ENCODE measurements around a stretch of chr5.

GRCh38 chr5:149432587-149433394 lies 53.7 kb upstream of the IL17B start:
- RRBS = no CpG with 5 or more reads among the region's 6 CpGs

DNA sequence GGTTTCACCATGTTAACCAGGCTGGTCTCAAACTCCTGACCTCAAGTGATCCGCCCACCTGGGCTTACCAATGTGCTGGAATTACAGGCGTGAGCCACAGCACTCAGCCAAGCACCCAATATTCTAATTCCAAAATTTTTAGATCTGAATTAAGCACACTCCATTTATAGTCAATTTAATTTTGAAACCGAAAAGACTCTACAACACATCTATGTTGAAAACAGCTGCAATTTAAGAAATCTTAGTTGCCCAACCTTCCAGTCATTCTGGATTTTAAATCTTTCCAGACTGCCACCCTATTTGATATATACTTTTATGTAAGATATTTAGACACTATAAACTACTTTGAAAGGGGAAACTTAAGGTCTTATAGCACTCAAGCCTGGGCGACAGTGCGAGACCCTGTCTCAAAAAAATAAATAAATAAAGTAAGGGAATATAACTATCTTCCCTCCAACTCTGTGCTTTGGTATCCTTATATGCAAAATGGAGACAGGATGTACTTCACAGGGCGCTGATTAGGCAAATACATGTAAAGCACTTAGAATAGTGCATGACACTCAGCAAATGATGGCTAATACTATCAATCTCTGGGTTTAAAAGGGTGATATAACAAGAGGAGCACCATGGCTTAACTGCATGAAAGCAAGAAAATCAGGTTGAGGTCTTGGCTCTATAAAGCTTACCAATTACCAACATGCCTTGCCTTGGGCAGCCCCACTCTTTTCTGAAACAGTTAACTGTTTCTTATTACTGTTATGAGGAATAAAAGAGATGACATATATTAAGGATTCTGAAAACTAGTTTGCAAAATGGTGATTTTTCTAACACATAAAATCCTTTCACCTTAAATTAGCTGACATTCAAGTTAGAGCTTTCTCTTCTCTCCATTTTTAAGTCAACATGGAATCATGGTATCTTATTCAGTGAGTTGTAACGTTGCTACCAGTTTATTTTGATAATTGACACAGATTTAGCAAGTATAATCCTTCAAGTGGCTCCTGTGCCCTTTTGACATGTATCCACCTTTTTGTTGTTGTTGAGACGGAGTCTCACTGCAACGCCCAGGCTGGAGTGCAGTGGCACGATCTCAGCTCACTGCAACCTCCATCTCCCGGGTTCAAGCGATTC lies 58.8 kb downstream of the CSNK1A1 start:
- RRBS = no CpG with 5 or more reads among the region's 12 CpGs

- RRBS = no CpG with 5 or more reads among the region's 4 CpGs
These were observed 13.9 kb downstream of the CSNK1A1 start for GRCh38 chr5:149537291-149537811.

- RRBS = no CpG with 5 or more reads among the region's 6 CpGs
These were observed 42.6 kb downstream of the ARHGEF37 start for GRCh38 chr5:149623817-149624319.

GRCh38 chr5:149628625-149629541 lies 47.6 kb downstream of the ARHGEF37 start:
- RRBS = 61% methylated on average over 6 of the region's 10 CpGs

- RRBS = no CpG with 5 or more reads among the region's 15 CpGs
These were observed 51.3 kb downstream of the ARHGEF37 start for GRCh38 chr5:149632243-149633443.

GRCh38 chr5:149733001-149733769 lies 3.1 kb downstream of the PPARGC1B start:
- RRBS = no CpG with 5 or more reads among the region's 4 CpGs

DNA sequence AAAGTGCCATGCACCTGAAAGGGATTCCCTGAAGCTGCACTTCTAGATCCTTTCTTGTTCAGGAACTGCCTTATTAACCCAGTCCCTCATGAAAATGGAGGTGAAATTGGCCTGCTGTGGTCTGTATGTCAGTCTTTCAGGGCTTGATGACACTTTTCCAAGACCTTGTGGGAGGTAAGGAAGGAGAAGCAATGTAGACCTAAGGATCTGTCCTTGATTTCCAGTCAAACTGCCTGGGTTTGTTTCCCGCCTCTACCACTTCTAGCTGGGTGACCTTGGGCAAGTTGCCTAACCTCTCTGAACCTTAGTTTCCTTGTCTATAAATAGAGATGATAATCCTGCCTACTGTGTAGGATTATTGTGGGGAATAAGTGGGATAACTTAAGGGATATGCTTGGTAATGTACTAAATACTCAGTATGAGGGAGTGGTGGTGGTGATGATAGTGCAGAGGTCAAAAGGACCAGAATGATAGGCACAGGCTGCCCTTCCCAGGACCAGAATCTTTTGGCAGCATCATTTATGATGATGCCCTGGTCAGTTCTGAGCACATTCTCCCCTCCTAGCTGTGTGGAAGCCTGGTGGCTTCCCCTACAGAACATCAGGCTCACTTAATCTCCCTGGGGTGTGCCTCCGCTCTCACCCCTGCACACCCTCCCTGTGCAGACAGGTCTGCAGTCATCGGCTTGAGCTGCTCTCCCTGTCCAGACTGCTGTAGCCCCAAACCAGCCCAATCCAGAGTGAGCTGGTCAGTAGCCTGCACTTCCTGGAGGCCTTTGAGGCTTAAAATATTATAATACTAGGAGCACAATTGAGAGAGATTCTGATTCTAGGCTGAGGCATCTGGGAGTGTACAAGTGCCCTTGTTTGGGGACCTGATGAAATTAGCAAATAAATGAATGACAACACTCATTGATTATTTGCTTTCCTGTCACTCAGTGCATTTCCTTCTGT lies 59.9 kb downstream of the PPARGC1B start:
- RRBS = no CpG with 5 or more reads among the region's 3 CpGs

GRCh38 chr5:149795835-149796607 lies 65.9 kb downstream of the PPARGC1B start:
- RRBS = no CpG with 5 or more reads among the region's 7 CpGs

- RRBS = no CpG with 5 or more reads among the region's 3 CpGs
These were observed 105.4 kb downstream of the PDE6A start for GRCh38 chr5:149839287-149839527.

DNA sequence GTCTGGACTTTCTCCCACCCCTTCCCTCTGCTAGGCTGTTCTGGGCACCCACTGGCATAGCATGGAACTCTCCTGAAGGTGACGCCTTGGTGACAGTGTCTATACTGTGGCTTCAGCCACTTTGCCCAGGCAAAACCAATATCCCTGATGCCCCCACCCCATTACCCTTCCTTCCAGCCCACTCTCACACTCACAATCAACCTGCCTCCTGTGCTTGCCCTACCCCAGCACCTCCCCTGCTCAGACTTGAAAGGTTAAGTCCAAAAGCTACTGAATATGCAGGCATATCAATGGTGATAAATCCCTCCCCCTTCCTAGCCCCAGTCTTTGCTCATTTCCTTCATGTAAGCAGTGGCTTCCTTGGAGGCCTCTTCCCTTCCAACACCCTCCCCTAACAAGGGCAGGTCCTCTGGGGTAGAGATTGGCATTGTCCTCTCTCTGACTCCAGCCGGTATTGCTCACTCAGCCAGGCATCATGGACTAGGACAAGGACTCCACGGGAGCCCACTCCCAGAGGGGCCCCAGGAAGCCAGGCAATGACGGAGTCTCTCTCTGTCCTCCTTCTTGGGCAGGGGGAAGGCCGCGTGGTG lies 102.8 kb downstream of the PDE6A start:
- RRBS = no CpG with 5 or more reads among the region's 6 CpGs

- RRBS = no CpG with 5 or more reads among the region's 6 CpGs
These were observed 2.6 kb upstream of the SLC26A2 start for GRCh38 chr5:149957958-149958348.

- RRBS = no CpG with 5 or more reads among the region's 9 CpGs
These were observed 33.1 kb downstream of the CSF1R start for GRCh38 chr5:150053039-150053772.

- RRBS = no CpG with 5 or more reads among the region's 15 CpGs
These were observed 31.0 kb downstream of the CSF1R start for GRCh38 chr5:150055047-150055996.

- RRBS = 90% methylated on average over 2 of the region's 39 CpGs
These were observed 25.6 kb downstream of the PDGFRB start for GRCh38 chr5:150129644-150130893.

GRCh38 chr5:150137135-150137807 lies 18.4 kb downstream of the PDGFRB start:
- RRBS = no CpG with 5 or more reads among the region's 12 CpGs

GRCh38 chr5:150142914-150144206 lies 12.3 kb downstream of the PDGFRB start:
- RRBS = 4% methylated on average over 5 of the region's 26 CpGs

GRCh38 chr5:150158428-150158973 lies 2.9 kb upstream of the PDGFRB start:
- RRBS = no CpG with 5 or more reads among the region's 7 CpGs

DNA sequence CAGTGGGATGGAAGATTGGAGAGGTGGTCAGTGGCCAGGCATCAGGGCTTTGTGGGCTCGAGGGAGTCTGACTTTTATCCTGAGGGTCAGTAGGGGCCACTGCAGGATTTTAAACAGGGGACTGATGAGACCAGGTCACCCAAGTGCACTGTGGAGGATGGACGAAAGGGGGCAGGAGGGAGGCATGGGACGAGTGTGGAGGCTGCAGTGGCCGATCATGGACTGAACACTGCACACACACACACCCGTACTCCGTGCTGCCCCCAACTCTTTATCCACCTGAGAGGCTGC lies 5.4 kb upstream of the CDX1 start:
- RRBS = no CpG with 5 or more reads among the region's 6 CpGs